IMR-90 (cell line): ENCODE results near the genes KCNJ18 and TMEM97.

DNA sequence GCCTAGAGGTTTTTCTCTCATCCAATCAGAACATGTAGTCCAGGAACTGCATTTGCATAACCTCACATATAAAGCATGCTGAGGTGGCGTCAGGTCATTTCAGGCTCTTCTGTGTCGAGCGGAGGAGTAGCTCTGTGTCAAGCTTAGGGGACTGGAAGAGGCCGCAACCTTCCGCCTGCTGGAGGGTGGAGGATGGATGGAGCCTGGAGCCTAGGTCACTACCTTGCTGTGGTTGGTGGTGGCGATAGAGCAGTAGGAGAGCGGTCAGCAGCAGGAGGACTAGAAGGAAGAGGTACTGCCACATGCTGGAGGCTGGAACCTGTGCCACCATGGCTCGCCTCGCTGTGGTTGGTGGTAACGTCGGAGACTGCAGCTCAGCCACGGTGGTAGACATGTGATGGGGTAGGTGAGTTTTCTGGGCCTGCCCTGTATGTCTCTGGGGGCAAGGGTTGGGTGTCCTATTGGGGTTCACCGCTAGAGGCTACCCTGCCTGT, 79.5 kb upstream of the KCNJ18 start:
- RRBS = no CpG with 5 or more reads among the region's 13 CpGs
CAGE:
- cytosol, long polyA plus RNA = no peak
- long polyA plus RNA = no peak
- nucleus, long polyA plus RNA = no peak

DNA sequence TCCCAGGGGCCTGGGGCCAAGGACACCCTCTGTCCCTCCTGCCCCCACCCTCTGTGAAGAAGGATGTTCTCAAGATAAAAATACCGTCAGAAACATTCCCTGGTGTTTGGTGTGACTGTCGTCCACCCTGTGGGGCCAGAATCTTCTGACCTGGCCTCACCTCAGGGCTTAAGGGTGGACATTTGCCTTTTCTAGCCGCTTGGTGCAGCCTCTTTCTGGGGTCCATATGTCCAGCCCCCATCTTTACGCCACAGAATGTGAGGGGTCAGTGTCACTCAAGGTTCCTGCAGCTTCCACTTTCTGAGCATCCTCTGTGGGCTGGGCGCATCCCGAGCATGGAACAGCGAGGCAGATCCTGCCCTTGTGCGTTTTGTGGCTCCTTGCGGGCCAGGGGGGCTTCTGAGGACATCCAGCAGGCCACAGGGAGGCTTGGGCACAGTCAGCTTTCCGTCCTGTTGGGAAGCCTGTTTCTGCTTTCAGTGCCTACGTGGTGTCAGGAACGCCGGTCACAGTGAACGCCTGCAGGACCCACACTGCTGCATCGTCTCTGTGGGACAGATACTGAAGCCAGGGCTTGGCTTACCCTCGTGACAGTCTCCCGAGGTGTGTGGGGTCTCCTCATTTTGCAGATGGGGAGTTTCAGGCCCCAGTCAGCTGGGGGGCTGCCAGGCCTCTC, at the start of gene KCNJ18:
Gene KCNJ18, plus strand, starts transcription at position 412 of the 676 bp plus-strand sequence.
- RRBS = no CpG with 5 or more reads among the region's 17 CpGs
CAGE:
- cytosol, long polyA plus RNA = no peak
- long polyA plus RNA = no peak
- nucleus, long polyA plus RNA = no peak

DNA sequence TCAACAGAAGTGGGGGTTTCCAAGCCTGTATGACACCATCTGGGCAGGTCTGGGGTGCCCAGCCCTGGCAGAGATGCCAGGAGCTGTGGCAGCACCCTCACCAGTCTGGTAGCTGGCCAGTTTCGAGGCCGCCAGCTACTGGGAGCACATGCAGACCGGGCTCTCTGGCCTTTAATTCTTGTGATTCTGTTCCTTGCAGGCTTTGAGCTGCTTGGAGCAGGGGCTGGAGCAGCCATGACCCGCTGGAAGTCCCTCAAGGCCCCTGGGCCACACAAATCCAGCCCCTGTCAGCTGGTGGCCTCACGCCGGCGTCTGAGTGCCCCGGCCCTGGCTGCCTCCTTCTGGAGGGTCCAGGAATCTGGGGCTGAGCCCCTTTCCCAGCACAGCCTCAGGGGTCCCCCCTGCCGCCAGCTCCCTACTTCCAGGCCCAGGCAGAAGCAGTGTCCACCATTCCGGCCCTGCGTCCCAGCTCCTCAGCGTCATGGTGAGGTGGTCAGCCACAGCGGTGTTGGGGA, 7.4 kb downstream of the KCNJ18 start:
- RRBS = no CpG with 5 or more reads among the region's 13 CpGs
CAGE:
- cytosol, long polyA plus RNA = no peak
- long polyA plus RNA = no peak
- nucleus, long polyA plus RNA = no peak

DNA sequence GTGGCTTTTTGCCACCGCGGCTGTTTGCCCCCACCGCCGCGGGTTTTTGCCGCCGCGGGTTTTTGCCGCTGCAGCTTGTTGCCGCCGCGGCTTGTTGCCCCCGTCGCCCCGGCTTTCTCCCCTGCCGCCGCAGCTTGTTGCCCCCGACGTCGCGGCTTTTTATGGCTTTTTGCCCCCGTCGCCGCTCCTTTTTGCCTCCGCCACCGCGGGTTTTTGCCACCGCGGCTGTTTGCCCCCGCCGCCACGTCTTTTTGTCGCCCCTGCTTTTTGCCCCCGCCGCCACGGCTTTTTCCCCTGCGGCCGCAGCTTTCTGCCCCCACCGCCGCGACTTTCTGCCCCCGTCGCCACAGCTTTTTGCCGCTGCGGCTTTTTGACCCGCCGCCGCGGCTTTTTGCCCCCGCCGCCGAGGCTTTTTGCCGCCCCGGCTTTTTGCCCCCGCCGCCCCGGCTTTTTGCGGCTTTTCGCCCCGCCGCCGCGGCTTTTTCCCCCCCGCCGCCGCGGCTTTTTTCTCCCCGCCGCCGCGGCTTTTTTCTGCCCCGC, 149.6 kb downstream of the KCNJ18 start:
- RRBS = no CpG with 5 or more reads among the region's 72 CpGs
CAGE:
- cytosol, long polyA plus RNA = no peak
- long polyA plus RNA = no peak
- nucleus, long polyA plus RNA = no peak

GRCh38 chr17:27244466-27245833, 49.0 kb upstream of the WSB1 start:
- RRBS = no CpG with 5 or more reads among the region's 23 CpGs
CAGE:
- cytosol, long polyA plus RNA = no peak
- long polyA plus RNA = no peak
- nucleus, long polyA plus RNA = no peak

DNA sequence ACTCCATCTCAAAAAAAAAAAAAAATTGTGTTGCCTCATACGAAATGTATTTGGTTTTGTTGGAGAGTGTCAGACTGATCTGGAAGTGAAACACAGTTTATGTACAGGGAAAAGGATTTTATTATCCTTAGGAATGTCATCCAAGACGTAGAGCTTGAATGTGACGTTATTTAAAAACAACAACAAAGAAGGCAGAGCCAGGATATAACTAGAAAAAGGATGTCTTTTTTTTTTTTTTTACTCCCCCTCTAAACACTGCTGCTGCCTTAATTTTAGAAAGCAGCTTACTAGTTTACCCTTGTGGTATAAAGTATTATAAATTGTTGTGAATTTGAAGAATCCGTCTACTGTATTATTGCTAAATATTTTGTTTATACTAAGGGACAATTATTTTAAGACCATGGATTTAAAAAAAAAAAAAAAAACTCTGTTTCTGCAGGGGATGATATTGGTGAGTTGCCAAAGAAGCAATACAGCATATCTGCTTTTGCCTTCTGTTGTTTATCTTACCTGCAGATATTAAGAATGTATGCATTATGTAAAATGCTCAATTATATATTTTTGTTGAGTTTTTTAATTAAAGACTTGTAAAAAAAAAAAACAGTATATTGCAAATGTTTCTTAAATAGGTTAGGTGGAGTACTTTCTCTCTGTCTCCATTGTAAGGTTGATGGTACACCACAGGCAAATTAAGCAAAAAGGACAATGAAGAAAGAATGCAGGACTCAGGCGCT, 19.3 kb downstream of the WSB1 start:
- RRBS = no CpG with 5 or more reads among the region's 5 CpGs
CAGE:
- cytosol, long polyA plus RNA = start-site peak on the plus strand centred at position 106 of the sequence, 89 bp wide, 52 and 21 reads in 2 replicates
- long polyA plus RNA = no peak
- nucleus, long polyA plus RNA = no peak

DNA sequence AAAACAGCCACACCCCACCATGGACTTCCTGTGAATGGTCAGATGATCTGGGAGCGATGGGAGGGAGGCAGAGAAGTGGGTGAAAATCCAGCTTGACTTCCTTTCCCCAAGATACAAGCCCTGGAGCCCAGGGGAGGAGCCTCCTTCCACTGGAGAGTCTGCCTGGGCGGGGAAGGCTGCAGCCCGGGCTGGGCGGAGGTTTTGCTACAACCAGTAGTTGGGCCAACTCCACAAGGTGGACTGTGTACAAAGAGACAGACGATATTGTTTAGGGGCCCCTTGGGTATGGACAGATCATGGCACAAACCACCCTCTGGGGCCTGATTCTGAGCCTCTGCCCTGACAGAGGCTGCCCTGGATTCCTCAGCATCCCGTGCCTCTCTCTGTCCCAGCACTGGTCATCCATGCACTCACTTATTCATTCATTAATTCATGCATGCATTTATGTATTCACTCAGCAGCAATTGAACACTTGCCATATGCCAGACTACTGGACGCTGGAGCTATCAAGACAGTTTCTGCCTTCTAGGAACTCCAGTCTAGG, 29.8 kb downstream of the WSB1 start:
- RRBS = no CpG with 5 or more reads among the region's 7 CpGs
CAGE:
- cytosol, long polyA plus RNA = no peak
- long polyA plus RNA = no peak
- nucleus, long polyA plus RNA = no peak

GRCh38 chr17:27352524-27353492, 58.9 kb downstream of the WSB1 start:
- RRBS = 6% methylated on average over 1 of the region's 18 CpGs
CAGE:
- cytosol, long polyA plus RNA = no peak
- long polyA plus RNA = no peak
- nucleus, long polyA plus RNA = no peak

GRCh38 chr17:27466345-27467187, 10.3 kb downstream of the KSR1 start:
- RRBS = 88% methylated on average over 3 of the region's 14 CpGs
CAGE:
- cytosol, long polyA plus RNA = no peak
- long polyA plus RNA = no peak
- nucleus, long polyA plus RNA = no peak

GRCh38 chr17:27529002-27529765, 72.9 kb downstream of the KSR1 start:
- RRBS = no CpG with 5 or more reads among the region's 6 CpGs
CAGE:
- cytosol, long polyA plus RNA = no peak
- long polyA plus RNA = no peak
- nucleus, long polyA plus RNA = no peak

DNA sequence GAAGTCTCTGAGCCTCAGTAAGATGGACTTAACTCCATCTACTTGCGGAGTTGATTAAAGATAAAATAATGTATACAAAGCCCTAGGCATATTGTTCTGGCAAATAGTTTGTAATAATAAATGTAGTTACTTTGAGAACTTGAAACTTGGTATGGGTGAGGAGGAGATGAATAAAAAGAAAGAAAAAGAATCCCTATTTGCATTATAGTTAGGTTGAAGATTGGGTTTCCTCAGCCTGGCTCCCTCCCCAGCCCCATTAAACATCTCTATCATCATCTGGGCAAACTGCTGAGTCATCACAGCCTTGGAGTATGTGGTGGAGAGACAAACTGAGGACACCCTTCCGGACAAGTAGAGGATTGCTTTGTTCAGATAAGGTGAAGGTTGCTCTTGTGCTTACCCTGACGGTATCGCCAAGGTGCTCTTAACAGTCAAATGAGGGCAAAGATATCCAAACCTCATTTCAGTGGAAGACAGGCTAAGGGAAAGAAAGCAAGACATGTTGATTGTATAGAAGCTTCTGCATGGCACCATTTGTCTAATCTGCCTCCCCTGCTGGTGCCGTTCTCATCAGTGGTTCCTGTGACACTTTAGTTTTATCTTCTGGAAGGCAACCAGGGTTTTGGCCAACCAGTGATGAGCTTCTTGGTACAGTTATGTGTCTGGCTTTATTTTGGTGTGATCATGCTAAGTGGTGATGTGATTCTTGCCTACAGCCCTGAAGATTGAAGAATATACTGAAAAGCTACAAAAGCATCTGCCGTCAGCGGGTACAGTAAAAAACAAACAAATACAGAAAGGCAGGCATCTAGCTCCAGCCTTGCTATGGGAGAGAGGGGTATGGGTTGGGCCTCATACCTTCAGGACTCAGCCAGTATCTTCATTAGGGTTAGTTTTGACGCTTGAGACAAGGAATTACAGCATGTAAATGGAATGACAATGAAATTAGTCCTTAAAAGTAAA, 56.9 kb upstream of the LGALS9 start:
- RRBS = no CpG with 5 or more reads among the region's 8 CpGs
CAGE:
- cytosol, long polyA plus RNA = no peak
- long polyA plus RNA = no peak
- nucleus, long polyA plus RNA = no peak

GRCh38 chr17:27646418-27646717, 15.4 kb downstream of the LGALS9 start:
- RRBS = no CpG with 5 or more reads among the region's 9 CpGs
CAGE:
- cytosol, long polyA plus RNA = no peak
- long polyA plus RNA = no peak
- nucleus, long polyA plus RNA = no peak

DNA sequence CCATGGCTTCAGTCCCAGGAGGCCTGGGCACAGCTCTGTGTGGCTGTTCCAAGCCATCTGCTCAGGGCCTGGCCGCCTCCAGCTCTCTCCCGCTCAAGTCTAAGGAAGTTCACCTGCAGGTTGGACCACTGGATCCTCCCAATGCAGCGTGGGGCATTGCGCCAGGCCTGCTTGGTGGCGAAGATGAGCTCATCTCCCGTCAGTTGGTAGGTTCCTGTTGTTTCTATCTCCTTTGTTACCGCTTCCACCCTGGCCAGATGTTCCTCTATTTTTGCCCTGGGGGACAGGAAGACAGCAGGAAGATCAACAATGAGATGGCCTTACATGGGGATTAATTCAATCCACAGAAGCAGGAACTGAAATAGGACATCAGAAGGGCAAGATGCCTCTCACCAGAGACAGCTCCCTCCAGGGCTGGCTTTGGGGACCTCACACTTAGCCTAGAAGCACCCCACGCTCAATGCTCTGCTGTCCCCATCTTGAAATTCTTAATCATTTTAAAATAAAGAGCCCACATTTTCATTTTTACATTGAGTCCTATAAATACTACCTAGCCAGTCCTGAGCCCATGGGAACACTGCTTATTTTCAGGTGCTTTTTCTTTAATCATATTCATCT, 17.4 kb downstream of the NOS2 start:
- RRBS = no CpG with 5 or more reads among the region's 8 CpGs
CAGE:
- cytosol, long polyA plus RNA = no peak
- long polyA plus RNA = no peak
- nucleus, long polyA plus RNA = no peak

- RRBS = no CpG with 5 or more reads among the region's 7 CpGs
CAGE:
- cytosol, long polyA plus RNA = no peak
- long polyA plus RNA = no peak
- nucleus, long polyA plus RNA = no peak
These were observed 117.1 kb downstream of the NLK start for GRCh38 chr17:28159127-28160345.

DNA sequence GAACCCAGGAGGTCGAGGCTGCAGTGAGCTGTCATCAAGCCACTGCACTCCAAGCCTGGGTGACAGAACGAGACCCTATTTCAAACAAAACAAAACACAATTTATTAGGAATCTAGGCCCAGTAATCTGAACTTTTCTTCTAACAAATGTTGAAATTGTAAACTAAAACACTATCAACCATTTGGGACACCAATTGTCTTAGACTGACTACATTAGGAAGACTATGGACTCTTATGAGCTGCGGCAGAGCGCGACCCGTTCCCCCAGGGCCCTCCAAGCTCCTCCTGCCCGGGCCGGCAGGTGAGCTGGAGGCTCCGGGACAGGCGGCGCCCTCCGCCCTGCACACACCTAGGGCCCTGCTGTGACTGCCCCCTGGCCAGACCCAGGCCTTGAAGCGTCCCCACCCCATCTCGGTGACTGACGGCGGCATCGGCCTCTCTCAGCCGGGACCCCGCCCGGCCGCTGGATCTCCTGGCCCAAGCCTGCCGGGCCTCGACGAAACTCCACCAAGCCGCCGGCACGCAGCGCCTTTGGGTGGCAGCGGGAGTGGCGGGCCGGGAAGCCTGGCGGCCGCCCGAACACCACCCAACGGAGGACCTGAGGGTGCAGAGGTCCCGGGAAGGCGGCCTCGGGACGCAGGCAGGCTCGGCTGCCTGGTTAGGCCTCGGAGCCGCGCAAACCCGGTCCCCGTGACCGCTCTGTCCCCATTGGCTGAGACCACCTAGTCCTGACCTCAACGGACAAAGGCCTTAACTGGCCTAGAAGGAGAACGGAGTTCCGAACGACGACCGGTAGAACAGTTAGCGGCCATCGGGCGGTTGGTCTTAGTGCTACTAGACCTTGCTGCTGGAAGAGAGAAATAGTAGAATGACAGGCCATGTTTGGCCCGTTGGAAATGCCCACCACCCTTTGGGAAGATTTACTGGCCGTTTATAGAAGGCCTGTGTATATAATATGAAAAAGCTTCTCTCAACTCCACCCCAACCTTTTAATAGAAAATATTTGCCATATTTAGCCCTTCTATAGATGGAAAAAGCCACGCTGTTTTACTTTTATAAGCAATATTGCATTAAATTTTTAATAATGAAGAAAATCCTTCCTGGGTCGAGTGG, 12.0 kb upstream of the TMEM97 start:
- RRBS = 32% methylated on average over 17 of the region's 59 CpGs
CAGE:
- cytosol, long polyA plus RNA = no peak
- long polyA plus RNA = no peak
- nucleus, long polyA plus RNA = no peak

GRCh38 chr17:28318992-28320047, at the start of gene TMEM97:
Gene TMEM97 (plus strand): TSS chr17:28319200.
- RRBS = no CpG with 5 or more reads among the region's 58 CpGs
CAGE:
- cytosol, long polyA plus RNA = start-site peak on the plus strand at chr17:28319155-28319191, 87 and 24 reads in 2 replicates
- long polyA plus RNA = no peak
- nucleus, long polyA plus RNA = no peak

DNA sequence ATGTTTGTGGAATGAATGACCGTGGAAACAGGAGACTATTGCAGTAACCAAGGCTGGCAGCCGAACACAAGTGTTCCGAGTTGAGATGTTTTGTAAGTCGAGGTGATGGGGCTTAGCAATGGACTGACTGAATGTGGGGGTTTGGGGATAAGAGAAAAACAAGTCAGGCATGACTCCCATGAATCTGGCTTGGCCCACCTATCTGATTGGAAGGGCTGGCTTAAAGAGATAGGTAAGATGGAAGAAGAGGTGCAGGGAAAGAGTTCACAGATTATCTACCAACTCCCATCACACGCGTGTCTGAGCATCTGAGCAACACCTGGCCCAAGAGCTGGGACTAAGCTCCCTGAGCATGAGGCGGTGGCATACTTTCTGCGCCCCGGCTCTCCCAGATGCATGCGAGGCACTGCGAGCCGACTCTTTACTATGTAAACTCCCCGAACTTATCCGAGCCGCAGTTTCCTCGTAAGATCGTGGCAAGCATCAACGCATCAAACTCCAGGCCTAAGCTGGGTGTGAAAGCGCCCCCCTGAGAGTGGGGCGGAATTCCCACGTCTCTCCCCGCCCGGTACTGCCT, 496 bp downstream of the IFT20 start:
- RRBS = 0% methylated on average over 1 of the region's 23 CpGs
CAGE:
- cytosol, long polyA plus RNA = no peak
- long polyA plus RNA = no peak
- nucleus, long polyA plus RNA = no peak

GRCh38 chr17:28381258-28381748, 9.8 kb downstream of the SARM1 start:
- RRBS = no CpG with 5 or more reads among the region's 59 CpGs
CAGE:
- cytosol, long polyA plus RNA = no peak
- long polyA plus RNA = no peak
- nucleus, long polyA plus RNA = no peak

DNA sequence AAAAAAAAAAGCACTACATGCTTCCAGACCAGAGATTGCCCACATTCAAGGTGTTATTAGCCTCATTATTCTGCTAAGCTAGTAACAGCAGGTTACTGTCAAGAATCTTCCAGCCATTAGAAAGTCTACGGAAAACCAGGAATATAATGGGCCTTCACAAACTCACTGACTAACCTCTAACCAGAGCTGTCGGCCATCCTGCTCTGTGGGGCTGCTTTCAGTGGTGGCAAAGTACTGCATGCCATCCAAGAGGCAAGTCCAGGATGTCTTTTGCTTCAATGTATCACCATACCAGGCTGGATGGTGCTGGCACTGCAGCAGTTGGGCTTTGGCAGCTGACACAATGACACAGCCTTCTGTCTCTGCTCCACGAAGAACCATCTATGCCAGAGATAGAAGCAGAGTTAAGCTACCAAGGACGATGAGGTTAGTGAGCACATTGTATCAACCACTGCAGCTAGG, 9.6 kb upstream of the RSKR start:
- RRBS = no CpG with 5 or more reads among the region's 4 CpGs
CAGE:
- cytosol, long polyA plus RNA = no peak
- long polyA plus RNA = no peak
- nucleus, long polyA plus RNA = no peak

- RRBS = no CpG with 5 or more reads among the region's 5 CpGs
CAGE:
- cytosol, long polyA plus RNA = no peak
- long polyA plus RNA = no peak
- nucleus, long polyA plus RNA = no peak
These were observed 11.7 kb downstream of the BLTP2 start for GRCh38 chr17:28633191-28633752.